ENCODE measurements around the genes GALNT10, HAVCR2 and CYFIP2.

- PRO-cap: no peak
- RAMPAGE, long total RNA: no peak
Measured at GRCh38 chr5:154028053-154028547, 10.6 kb downstream of the FAM114A2 start.

GRCh38 chr5:154190257-154191481 is at the start of gene GALNT10:
GALNT10 (plus strand) TSS chr5:154190733.
- PRO-cap: bidirectional peak, plus-strand start at chr5:154190735, minus-strand start at chr5:154190413
- RAMPAGE, long total RNA: no peak

- PRO-cap: no peak
- RAMPAGE, long total RNA: no peak
Measured at GRCh38 chr5:154444817-154445238, 969 bp upstream of the SAP30L start.

GRCh38 chr5:154459371-154459923 is 13.7 kb downstream of the SAP30L start:
- PRO-cap: no peak
- RAMPAGE, long total RNA: no peak

DNA sequence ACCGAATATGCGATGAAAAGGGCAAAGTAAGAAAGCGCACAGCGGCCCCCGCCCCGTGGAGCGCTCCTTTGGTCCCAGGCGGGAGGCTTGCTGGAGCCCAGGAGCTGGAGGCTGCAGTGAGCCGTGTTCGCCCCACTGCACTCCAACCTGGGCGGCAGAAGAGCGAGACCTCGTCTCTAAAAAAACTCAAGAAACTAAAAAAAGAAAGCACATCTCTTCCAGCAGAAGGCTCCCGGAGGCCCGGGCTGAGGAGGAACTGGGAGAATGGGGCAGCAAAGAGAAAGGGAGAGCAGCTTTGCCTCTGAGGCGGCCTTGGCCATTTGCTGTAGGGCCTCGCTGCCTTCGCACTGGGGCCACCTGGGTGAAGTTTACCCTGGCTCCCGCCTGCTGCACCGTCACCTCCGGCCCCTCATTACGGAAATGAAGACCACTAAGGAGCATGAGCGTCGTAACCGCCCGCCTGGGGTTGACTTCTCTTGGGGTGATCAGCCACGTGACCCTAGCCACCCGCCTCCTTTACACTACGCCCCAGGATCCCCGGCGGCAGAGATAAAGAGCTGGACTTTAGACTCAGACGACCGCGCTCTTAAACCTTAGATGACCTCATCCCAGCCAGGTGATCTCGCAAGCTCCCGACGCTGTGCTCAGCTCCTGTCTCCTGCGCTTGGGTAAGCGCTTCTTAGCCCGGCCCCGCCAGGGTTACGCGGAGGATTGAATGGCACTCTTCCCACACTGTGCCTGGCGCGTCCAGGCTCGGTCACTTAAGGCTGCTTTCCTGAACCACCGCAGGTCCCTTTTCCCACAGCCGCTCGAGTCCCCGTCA is 108.1 kb upstream of the LARP1 start:
- PRO-cap: no peak
- RAMPAGE, long total RNA: no peak

- PRO-cap: no peak
- RAMPAGE, long total RNA: no peak
Measured at GRCh38 chr5:154755991-154756562, 900 bp downstream of the LARP1 start.

- PRO-cap: no peak
- RAMPAGE, long total RNA: no peak
Measured at GRCh38 chr5:154810952-154811935, 39.2 kb downstream of the FAXDC2 start.

DNA sequence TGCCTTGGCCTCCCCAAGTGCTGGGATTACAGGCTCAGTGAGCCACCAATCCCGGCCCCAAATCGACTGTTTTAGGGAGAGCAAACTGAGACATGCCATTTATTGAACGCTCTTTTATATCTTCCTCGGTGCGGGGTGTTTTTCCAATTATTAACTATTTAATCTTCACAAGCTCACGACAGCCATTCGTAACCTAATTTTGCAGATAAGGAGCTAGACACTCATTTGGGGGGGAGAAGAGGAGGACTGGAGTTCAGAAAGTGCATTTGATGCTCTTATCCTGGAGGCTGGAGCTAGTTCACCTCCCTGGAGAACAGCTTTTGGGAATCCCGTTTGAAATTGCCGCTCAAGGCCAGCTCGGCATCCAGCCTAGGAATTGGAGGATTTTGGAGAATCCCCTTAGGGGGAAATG is 1.5 kb upstream of the CNOT8 start:
- PRO-cap: no peak
- RAMPAGE, long total RNA: no peak

DNA sequence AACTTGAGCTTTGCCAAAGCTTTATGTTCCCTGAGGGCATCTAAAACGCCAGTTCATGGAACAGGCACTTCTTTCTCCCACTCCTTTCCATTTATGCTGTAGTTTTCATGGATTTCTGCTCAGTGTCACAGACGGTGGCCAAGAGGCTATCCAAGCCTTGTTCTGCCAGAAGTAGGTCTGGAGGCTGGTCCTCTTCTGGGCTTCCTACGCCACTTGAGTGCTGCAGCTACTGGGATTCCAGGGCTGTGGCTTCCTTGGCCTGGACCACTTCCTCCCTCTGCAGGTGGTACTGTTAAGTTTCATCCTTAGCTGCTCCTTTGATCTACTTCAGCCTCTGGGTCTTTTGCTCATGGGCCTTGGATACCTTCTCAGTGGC is 10.1 kb downstream of the CNOT8 start:
- PRO-cap: no peak
- RAMPAGE, long total RNA: no peak

DNA sequence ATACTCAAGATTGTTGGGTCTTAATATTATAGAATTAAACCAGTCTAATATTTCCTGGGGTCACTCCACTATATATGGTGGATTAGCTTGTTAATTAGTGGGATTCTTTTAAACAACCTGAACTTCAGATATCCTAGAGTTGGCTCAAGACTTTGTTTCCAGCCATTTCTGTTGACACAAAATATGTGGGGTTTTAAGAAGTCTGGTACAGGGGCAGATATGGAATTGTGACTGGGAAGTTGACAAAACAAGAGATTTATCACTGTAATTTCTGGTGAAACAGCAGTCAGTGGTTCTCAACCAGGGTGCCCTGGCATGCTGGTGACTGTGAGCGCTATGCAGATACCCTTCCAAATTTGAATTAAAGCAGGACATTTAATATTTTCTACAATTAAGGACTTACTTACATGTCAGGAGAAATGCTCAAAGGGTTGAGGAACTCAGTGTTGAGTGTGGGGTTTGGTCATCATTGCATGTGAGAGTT is 18.6 kb downstream of the CNOT8 start:
- PRO-cap: no peak
- RAMPAGE, long total RNA: no peak

- PRO-cap: no peak
- RAMPAGE, long total RNA: no peak
Measured at GRCh38 chr5:154966288-154967008, 25.6 kb downstream of the MRPL22 start.

- PRO-cap: no peak
- RAMPAGE, long total RNA: no peak
Measured at GRCh38 chr5:155455844-155456616, 442.5 kb downstream of the KIF4B start.

DNA sequence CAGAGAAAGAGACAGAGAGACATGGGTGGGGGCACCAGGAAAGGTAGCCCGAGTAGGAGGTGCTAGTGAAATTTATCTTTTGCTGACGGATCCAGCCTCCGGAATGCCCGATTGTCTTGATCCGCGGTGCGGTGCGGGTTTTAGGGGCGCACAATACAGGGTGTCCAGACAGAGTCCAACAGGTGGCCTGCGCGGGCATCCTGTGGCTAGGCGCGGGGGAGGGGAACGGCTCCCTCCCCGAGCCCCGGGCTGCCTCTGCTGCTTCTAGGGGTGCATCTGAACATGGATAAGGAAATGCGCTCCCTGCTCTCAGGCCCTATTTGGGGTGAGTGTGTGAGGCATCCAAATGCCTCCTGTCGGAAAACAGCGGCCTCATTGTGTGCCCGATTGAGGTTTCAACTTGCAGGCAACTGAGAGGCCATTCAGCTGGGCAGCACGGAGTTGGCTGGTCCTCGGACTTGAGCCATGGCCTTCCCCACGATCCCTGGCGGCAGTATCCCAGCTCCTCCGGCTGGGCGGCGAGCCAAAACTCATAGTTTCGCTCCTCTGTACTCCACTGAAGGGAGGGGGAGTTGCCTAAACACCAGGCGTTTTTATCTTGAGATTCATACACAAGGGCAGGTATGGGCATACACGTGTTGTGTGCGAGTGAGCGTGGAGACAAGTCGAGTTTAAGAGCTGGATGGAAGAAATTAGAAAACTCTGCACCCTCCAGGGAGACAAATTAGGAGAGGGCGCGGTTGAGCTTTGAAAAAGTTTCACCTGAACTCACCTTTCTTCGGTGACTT is 597.3 kb upstream of the SGCD start:
- PRO-cap: no peak
- RAMPAGE, long total RNA: no peak

GRCh38 chr5:155732829-155733422 is 594.0 kb upstream of the SGCD start:
- PRO-cap: no peak
- RAMPAGE, long total RNA: no peak

- PRO-cap: bidirectional peak, plus-strand start at chr5:157109280, minus-strand start at chr5:157109122
- RAMPAGE, long total RNA: no peak
Measured at GRCh38 chr5:157108860-157109589, at the start of gene HAVCR2. HAVCR2 (minus strand) TSS chr5:157109044.

DNA sequence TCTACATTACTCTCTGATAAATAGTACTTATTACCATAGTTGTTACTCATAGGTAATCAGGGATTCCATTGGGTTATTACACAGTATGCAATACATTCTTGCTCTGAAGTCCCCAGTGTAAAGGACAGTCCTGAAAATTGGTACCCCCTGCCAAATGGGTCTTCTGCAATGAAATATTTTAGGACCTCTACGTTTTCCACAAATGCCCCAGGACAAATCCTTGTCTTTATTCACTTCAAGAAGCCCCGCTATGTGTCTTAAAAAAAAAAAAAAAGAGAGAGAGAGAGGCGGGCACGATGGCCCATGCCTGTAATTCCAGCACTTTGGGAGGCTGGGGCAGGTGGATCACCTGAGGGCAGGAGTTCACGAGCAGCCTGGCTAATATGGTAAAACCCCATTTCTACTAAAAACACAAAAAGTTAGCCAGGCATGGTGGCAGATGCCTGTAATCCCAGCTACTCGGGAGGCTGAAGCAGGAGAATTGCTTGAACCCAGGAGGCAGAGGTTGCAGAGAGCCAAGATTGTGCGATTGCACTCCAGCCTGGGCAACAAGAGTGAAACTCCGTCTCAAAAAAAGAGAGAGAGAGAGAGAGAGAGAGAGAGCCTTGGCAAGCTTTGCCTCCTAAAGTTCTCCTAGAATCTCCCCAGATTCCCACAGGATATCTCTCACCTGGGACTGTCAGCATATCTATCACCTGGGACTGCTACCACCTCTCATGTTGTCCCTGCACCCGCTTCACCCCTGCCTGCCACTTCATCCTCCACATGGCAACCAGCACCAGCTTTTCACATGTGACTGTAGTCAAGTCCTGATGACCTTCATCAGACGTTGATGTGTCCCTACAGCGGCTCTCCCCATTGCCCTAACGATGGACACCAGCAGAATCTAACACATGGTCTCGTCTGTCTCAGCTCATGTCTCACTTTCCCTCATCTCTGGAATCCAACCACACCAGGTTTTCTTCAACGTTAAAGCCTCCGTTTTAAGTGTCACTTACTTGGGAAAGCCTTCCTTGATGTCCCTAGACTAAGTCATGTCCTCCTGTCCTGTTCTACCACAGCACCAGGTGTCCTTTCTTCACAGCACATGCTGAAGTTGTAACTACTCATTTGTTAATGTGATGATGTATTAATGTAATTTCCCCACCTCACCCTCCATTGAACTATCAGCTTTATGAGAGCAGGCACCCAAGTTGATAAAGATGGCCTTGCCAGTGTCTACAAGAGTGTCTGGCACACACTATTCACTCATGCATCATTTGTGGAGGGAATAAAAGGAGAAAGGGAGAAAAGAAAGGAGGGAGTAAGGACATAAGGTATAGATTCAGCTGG is 5.9 kb downstream of the ITK start:
- PRO-cap: no peak
- RAMPAGE, long total RNA: no peak

DNA sequence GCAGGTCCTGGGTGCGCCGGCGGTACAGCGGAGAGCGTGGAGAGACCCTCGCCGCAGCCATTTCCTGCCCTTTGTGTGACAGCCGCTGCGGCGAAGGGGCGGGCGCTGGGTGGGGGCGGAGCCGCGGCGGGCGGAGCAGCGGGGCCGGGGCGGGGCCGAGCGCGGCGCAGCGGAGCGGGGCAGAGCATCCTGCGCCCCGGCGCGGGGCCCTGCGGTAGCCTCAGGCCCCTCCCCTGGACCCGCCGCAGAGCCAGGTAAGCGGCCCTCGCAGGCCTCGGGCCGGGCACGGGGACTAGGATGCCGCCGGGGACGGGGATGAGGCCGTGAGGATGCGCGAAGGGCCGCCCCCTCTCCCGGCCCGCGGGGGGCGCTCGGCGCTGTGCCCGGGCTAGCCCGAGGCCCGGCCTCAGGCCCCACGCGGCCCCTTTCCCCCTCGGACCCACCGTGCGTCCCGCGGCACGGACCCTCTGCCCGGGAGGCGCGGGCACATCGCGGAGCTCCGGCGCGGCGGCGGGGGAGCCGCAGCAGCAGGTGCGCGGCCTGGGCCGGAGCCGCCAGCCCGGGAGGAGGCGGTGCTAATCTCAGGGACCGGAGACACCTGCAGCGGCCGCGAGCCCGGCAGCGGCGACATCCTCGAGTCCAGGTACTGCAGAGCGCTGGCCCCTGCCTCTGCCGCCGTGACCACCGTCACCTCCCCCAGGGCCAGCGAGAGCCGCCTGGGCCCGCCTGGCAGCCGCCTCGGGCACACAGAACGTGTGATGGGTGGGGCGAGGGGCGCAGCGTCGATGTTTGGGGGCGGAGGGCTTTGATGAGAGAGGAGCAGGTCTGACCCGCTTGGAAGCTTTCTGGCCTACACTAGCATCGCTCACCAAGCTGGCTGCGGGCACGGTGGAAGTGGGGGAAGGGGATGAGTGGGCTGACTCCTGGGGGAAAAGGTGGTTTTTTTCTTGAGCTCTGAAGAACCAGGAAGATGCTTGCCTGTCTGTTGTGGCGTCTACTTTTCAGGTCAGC is at the start of gene CYFIP2:
CYFIP2 (plus strand) TSS at position 182 of the 1,011 bp plus-strand sequence.
- PRO-cap: bidirectional peak, plus-strand start at position 187 of the sequence, minus-strand start at position 73 of the sequence; bidirectional peak, plus-strand start at position 627 of the sequence, minus-strand start at position 639 of the sequence; bidirectional peak, plus-strand start at position 843 of the sequence, minus-strand start at position 760 of the sequence
- RAMPAGE, long total RNA: no peak

DNA sequence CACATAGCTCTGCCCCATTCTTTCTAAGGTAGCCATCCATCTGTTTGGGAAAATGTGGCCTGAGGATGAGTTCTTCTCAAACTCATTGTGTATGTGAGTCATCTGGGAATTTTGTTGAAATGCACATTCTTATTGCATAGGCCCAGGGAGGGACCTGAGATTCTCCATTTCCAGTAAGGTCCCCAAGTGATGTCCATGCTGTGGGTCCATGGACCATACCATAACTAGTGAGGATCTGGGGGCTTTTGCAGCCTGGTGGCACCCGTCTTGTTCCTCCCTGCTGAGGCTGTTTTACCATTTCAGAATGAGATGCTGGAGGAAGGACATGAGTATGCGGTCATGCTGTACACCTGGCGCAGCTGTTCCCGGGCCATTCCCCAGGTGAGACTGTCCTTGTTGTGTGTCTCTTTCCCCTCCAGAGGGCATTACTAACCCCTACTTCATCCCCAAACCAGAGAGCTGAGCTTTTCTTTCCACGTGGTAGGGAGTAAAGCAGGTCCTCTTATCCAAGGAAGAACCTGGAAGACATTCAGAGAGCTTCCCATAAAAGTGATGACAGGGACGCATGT is 28.6 kb downstream of the CYFIP2 start:
- PRO-cap: no peak
- RAMPAGE, long total RNA: no peak

- PRO-cap: no peak
- RAMPAGE, long total RNA: no peak
Measured at GRCh38 chr5:157323827-157324091, 21.7 kb downstream of the FNDC9 start.

- PRO-cap: no peak
- RAMPAGE, long total RNA: no peak
Measured at GRCh38 chr5:157383758-157384423, 38.4 kb upstream of the FNDC9 start.